Breast (tissue), 4 donors: Measurements from ENCODE around the genes MKRN1, DENND11, WEE2 and PIP.

DNA sequence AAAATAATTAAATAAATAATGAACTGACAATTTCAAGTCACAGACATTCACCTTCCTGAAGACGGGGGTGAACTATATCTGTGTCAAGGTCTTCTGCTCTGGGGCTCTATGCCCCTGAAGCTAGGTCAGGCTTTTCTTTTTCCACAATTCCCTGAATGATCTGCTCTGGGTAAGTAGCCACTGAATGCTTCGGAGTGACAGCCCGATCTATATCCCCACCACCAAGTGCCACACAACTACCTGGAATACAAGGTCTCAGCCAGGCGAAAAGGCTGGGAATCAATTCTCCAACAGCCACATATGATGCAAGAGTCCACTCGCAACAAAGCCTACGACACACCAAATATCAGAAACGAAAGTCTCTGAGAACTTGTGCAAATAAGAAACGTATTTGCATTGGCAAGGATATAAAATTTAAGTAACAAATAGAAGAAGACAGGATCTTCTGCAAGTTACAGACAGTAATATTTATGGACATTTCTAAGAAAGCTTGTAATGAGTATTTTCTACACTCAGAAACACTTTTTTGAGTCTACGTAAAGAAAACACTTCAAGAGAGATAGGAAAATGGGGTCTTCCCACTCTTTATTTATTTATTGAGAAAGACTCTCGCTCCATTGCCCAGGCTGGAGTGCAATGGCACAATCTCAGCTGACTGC is 5.7 kb downstream of the HIPK2 start:
- PRO-cap, 3 experiments, result no peak in any of the 3 experiments
- RRBS, result no CpG with 5 or more reads among the region's 10 CpGs

DNA sequence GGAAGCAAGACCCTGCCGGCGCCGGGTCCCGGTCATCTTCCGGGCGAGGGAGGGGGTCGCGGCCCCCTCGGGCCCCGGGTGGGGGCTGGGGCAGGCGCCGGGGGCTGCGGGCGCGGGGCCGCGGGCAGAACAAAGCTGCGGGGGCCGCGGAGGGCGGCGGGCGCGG is 502 bp downstream of the HIPK2 start:
- PRO-cap, 3 experiments, result peak in 2 of 3 experiments; most common plus-strand start position 93 of the sequence (in 1); most common minus-strand start position 41 of the sequence (in 2)
- RRBS, result 2% methylated on average over 18 of the region's 24 CpGs

DNA sequence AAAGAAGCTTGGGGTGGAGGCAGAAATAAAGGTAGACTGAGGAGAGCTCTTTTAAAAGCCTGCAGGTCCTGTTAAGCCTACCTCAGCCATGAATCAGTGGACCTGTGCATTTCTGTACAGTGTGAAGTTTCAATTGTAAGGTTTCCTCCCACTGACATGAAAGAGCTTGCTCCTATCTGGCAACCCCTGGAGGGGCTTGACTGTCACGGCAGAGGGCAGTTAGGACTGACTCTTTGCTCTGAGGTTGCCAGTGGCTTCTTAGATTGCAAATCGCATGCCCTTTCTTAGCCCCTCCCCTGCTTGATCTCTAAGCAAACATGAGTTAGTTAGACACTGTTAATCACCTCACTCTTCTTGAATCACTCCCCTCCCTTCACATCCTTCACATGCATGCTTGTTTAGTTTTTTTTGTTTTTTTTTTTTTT is 5.8 kb upstream of the HIPK2 start:
- PRO-cap, 3 experiments, result no peak in any of the 3 experiments
- RRBS, result no CpG with 5 or more reads among the region's 2 CpGs

DNA sequence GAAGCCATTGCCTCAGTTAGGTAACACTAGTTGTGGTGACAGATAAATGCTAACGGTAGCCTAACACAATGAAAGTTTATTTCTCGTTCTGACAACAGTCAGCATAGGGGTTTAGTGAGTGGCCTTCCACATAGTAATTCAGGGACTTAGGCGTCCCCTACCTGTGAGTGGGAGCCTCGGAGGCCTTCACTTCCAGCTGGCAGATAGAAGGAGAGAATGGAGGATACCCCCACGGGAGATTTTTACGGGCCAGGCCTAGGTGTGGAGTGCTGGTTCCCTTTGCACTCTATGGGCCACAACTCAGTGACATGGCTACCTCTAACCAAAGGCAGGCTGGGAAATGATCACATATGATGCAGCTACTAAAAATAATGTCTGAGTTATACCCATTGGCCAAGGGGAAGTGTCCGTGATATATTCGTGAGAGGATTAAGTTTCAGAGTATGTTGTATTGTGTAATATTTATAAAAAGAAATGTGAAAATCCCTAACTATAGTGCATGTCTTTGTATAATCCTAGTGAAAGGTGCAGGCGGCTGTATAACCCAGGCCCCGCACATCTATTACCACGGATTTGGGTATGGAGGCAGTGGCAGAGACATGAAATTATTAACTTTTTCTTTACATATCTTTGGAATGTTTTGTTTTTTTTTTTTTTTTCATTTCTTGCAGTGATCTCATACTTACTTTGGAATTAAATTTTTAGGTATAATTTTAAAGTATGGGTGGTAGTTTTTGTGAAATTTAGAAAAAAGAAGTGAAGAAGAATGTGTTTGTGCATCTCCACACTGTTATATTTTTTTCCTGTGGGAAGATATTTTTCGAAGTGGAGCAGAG is 13.6 kb upstream of the HIPK2 start:
- PRO-cap, 3 experiments, result no peak in any of the 3 experiments
- RRBS, result no CpG with 5 or more reads among the region's 12 CpGs

- PRO-cap, 3 experiments, result no peak in any of the 3 experiments
- RRBS, result no CpG with 5 or more reads among the region's 14 CpGs
Observed at GRCh38 chr7:140025938-140026855, 36.6 kb downstream of the PARP12 start.

DNA sequence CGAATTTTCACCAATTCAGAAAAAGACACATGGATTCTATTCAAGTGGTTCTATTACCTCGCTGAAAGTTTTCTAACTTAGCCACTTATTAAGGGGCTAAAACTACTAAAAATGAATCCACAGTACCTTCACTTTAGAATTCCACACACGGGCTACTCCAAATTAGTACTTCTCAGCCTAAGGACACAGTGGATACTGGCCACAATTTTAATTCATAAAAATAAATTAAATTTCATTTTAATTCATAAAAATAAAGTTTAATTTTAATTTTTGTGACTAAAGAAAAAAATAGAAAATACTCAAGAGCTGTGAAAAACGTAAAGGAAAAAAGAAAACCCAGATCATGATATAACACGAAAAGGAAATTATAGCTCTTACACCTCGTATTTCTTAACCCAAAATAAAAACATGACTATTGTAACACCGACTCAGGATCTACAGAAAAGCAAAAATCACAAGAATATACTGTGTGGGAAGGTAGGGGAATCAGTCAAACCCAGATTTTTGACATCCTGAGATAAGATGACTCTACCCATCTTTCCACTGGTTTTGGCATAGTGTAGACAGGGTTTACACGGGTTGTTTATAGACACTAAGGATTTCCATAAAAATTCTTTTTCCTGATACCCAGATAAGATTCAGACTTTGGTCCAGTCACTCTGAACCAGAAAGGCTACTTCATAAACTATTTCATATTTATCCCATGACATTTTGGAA is 26.0 kb upstream of the PARP12 start:
- PRO-cap, 3 experiments, result no peak in any of the 3 experiments
- RRBS, result no CpG with 5 or more reads among the region's 8 CpGs

GRCh38 chr7:140165503-140165985 is 11.2 kb downstream of the KDM7A start:
- PRO-cap, 3 experiments, result no peak in any of the 3 experiments
- RRBS, result no CpG with 5 or more reads among the region's 3 CpGs

DNA sequence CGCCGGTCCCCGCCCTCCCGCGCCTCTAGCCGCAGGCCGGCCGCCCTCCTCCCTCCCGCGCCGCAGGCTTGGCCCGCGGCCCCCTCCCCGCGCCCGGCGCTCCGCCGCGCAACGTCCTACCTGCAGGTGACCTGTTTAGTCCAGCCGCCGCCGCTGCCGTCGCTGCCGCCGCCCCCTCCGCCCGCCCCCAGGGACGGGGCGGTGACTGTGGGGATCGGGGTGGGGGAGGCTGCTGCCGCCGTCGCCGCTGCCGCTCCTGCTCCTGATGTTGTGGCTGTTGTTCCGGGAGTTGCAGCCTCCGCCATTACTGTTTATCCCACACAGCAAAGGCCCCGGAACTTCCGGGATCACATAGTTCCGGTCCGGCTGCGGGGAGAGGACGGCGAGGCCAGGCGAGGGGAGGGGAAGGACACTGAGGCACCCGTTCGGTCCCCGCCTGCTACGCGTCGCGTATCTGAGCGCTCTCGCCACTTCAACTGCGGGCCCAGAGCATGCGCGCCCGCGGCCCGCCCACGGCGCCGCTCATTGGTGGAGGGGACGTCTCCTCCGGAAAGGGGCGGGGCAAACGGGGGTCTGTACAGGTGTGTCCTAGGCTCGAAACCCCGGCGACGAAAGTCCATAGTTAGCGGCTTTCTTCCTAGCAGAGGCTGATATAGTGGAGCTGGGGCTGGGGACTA is at the start of gene MKRN1:
MKRN1 (minus strand) TSS at position 466 of the 677 bp plus-strand sequence.
- PRO-cap, 3 experiments, result peak in 3 of 3 experiments; most common plus-strand start position 208 of the sequence (in 3); most common minus-strand start position 452 of the sequence (in 2)
- RRBS, result 4% methylated on average over 15 of the region's 75 CpGs

- PRO-cap, 3 experiments, result no peak in any of the 3 experiments
- RRBS, result 62% methylated on average over 2 of the region's 20 CpGs
Observed at GRCh38 chr7:140518061-140518530, 38.8 kb upstream of the MKRN1 start.

DNA sequence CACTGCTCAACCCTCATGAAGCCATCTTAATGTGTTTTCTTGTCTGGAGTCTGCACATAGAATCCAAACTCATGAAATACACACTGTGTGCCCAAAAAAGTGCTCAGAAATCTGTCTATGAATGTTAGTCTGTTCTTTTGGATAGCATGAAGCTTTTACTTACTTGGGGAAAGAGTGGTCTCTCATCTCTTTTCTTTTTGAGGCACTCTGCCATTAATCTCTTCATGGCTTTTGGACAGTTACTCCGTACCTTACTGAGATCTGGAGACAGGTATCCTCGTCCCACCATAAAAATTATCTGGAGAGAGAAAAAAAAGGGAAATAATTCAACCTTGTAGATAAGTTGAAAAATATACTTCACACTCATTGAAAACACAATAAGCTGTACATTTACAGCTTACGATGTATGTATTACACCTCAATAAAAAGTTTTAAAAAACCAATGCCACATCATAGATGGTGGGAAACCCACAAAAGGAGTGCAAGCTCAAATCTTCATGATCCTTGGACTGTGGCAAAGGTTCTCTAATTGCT is 43.2 kb downstream of the NDUFB2 start:
- PRO-cap, 3 experiments, result no peak in any of the 3 experiments
- RRBS, result no CpG with 5 or more reads among the region's 3 CpGs

GRCh38 chr7:141702015-141702769 is at the start of gene DENND11:
Gene DENND11, minus strand, starts transcription at chr7:141702166.
- PRO-cap, 3 experiments, result peak in 3 of 3 experiments; most common plus-strand start chr7:141702249 (in 2); most common minus-strand start chr7:141702157 (in 3)
- RRBS, result 3% methylated on average over 22 of the region's 70 CpGs

- PRO-cap, 3 experiments, result no peak in any of the 3 experiments
Observed at GRCh38 chr7:141707903-141708421, at the start of gene WEE2. Gene WEE2, plus strand, starts transcription at chr7:141708353.

- PRO-cap, 3 experiments, result no peak in any of the 3 experiments
- RRBS, result no CpG with 5 or more reads among the region's 1 CpG
Observed at GRCh38 chr7:142544082-142544357, 205.3 kb upstream of the PRSS1 start.

GRCh38 chr7:142563464-142563965 is 185.8 kb upstream of the PRSS1 start:
- PRO-cap, 3 experiments, result no peak in any of the 3 experiments
- RRBS, result no CpG with 5 or more reads among the region's 2 CpGs

DNA sequence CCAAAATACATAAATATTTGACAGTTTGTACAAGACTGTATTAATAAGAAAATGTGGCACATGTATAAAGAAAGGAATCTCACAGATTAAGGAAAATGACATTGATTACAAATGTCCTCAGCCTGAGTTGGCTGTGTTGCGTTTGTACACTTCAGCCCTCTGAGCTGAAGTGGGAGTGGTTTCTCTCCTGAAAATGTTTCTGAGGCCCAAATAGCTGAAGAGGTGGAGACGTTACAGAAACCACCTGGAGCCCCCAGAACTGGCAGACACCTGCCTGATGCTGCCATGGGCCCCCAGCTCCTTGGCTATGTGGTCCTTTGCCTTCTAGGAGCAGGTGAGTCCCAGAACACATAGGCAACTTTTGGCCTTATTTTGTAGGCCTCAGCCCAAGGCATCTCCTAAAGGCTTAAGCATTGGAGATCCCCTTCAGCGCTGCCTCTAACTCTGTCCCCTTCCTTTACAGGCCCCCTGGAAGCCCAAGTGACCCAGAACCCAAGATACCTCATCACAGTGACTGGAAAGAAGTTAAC is 34.1 kb upstream of the PRSS1 start:
- PRO-cap, 3 experiments, result no peak in any of the 3 experiments
- RRBS, result no CpG with 5 or more reads among the region's 3 CpGs

DNA sequence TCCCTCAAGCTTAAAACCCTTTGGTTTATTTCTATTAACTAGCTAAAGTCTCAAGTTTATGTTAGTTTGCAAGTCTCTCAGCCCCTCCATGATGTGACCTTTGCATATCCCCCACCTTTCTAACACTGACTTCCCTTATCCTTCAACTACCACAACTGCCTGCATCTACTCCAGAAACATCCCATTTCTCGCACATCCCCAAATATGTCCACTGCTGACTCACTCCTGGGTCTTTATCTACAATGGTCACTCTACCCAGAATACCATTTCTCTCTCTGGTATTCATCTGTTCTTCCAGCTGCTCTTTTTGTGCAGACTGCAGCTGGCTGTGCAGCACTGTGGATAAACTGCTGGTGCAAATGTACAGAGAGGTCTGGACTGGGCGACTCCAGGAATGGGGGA is 32.7 kb upstream of the PRSS1 start:
- PRO-cap, 3 experiments, result no peak in any of the 3 experiments
- RRBS, result no CpG with 5 or more reads among the region's 2 CpGs

DNA sequence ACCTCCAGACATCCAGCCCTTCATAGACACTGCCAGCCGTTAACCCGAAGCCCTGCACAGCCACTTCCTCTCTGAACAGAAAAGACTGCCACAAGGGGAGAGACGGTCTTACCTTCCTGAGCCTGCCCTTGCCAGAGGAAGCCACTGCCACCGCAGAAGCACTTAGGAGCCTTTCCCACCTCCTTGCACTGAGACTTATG is 31.8 kb upstream of the PRSS1 start:
- PRO-cap, 3 experiments, result no peak in any of the 3 experiments
- RRBS, result no CpG with 5 or more reads among the region's 4 CpGs

DNA sequence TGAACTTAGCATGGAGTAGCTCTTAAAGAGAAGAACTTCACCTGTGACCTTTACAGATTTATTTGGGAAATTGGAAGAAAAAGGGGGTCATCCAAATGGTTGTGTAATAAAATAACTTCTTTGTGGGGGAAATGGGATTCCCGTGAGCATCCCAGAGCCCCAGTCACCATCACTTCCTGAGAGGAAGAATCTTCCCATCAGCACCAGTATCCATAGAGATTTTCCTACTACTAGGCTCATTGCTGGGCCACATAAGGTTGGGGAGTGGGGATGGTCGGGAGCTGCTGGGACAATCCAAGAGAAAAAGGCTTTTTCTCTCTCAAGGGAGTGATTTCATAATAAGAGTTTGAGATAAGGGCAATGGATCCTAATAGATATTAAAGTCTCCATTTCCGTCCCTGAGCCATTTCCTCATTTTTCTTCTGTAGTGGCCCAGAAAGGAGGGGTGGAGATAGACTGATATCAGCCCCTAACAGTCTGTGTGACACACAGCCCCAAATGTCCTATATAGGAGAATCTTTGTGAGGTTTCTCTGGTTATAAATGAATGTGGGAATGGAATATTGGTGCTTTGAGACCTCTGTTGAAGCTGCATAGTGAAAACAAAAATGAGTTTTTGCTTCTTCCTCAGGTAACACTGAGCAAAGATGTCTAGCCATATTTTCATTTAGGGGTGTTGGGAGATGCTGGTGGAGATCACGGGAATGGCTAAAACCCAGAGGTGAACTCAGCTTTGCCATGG is 35.2 kb downstream of the PRSS2 start:
- PRO-cap, 3 experiments, result no peak in any of the 3 experiments
- RRBS, result no CpG with 5 or more reads among the region's 4 CpGs

- PRO-cap, 3 experiments, result no peak in any of the 3 experiments
- RRBS, result no CpG with 5 or more reads among the region's 3 CpGs
Observed at GRCh38 chr7:143014957-143015494, 11.9 kb downstream of the OR9A2 start.

- PRO-cap, 3 experiments, result peak in 2 of 3 experiments; most common plus-strand start chr7:143132077 (in 2)
- RRBS, result no CpG with 5 or more reads among the region's 2 CpGs
Observed at GRCh38 chr7:143131985-143132255, at the start of gene PIP. Gene PIP, plus strand, starts transcription at chr7:143132077.